ENCODE measurements around a stretch of chr3.

DNA sequence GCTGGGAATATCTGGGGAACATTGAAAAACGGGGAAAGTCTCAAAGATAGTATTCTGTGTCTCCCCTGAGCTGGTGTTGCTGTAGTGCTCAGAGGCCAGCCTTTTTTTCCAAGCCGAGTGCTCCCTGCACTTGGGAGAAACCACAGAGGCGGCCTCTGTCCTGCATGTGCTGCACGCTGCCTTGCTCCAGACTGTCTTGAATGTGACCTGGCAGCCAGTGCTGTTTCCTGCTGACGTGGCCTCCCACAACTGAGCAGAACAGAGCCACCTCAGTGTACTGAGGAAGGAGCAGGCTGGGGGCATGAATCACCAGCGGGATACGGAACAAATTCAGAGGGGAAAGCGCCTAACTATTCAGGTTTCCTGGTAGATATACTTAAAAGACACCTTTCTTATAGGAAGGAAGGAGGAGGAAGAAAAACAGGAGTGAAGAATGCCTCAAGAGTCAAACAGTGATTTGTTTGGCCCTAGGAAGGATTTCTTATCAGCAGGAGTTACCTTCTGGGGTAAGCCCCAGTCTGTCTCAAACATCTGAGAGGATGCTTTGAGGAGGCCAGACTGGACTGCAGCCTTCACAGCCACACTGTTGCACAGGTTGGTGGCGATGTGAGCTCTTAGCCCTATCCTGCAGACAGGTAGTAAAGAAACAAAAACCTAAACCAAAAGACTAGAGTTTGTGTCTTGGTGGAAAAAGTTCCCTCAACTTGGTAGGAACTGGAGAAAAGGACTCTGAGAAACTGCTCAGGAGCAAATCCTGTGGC is 114.0 kb downstream of the FNDC3B start:
- PRO-cap = bidirectional peak, plus-strand start at position 272 of the sequence, minus-strand start at position 193 of the sequence

- PRO-cap = no peak
These were observed 116.9 kb downstream of the FNDC3B start for GRCh38 chr3:172156067-172156978.

DNA sequence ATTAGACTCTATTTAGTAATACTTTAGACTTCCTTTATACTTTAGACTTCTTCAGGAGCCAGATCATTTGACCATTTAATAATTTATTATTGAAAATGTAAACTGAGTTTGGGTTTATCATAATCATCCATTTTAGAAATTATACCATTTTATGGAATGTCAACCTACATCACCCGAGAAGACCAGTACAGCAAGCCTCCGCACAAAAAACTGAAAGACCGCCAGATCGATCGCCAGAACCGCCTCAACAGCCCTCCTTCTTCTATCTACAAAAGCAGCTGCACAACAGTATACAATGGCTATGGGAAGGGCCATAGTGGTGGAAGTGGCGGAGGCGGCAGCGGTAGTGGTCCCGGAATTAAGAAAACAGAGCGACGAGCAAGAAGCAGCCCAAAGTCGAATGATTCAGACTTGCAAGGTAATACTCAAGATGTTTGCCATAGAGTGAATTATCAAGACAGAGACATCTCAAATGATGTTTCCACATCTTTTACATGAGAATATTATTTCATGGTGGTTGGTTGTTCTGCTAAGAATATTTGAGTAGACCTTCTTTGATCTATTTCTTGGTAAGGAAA is 197.0 kb downstream of the GHSR start:
- PRO-cap = no peak

GRCh38 chr3:172259498-172259943 is 188.7 kb downstream of the GHSR start:
- PRO-cap = no peak

DNA sequence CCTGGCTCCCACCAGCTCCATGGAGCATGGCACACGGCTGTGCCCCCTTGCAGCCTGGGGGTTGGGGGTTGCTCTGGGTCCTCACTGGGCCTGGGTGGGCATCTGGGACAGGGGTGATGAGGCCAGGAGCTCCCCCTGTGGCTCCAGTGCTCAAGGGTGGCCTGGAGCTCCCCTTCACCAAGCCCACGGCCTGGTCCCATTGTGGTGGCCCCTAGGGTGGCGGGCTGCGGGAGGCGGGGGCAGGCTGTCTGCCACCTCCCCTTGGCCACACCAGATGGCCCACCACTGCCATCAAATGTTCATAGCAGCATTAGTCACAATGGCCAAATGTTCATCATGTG is 36.7 kb downstream of the GHSR start:
- PRO-cap = unidirectional peak, minus-strand start at position 237 of the sequence

GRCh38 chr3:172680393-172680924 is 30.4 kb downstream of the NCEH1 start:
- PRO-cap = no peak

GRCh38 chr3:172694409-172695030 is 16.3 kb downstream of the NCEH1 start:
- PRO-cap = no peak

DNA sequence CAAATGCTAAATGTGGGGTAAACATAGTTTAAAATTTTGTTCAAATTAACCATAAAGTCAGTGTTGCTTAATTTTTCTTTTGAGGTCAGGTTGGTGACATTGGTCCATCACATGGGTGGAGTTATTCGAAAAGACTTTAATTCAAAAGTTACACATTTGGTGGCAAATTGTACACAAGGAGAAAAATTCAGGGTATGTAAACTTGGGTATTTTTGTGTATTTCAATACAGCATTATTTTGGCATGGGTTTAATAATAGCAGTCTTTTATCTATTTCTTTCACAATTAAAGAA is 9.5 kb downstream of the ECT2 start:
- PRO-cap = no peak

- PRO-cap = no peak
These were observed 188.2 kb downstream of the ECT2 start for GRCh38 chr3:172938629-172939215.

DNA sequence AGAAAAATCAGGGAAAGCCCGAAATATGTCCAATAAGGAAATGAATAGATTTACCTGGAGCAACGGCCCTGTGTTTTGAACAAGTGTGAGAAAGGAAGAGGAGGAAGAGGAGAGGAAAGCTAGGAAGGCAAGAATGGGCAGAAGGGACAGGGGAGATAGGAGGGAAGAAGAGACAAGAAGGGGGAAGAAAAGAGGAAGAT is 708.2 kb downstream of the TBL1XR1 start:
- PRO-cap = no peak

GRCh38 chr3:176807869-176808566 is 389.3 kb downstream of the TBL1XR1 start:
- PRO-cap = no peak

DNA sequence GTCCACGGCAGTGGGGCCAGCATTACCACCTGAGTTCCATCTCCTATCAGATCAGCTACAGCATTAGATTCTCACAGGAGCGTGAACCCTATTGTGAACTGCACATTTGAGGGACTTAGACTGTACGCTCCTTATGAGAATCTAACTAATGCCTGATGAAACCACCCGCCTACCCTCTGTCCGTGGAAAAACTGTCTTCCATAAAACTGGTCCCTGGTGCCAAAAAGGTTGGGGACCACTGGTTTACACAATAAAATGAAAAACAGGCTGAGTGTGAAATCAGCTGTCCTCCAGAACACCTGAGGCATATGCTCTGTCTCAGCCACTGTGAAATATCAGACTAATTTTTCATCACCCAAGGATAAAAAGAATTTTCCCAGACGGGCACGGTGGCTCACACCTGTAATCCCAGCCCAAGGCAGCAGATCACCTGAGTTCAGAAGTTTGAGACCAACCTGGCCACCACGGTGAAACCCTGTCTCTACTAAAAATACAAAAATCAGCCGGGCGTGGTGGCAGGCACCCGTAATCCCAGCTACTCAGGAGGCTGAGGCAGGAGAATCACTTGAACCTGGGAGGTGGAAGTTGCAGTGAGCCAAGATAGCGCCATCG is 45.8 kb downstream of the TBL1XR1 start:
- PRO-cap = no peak

DNA sequence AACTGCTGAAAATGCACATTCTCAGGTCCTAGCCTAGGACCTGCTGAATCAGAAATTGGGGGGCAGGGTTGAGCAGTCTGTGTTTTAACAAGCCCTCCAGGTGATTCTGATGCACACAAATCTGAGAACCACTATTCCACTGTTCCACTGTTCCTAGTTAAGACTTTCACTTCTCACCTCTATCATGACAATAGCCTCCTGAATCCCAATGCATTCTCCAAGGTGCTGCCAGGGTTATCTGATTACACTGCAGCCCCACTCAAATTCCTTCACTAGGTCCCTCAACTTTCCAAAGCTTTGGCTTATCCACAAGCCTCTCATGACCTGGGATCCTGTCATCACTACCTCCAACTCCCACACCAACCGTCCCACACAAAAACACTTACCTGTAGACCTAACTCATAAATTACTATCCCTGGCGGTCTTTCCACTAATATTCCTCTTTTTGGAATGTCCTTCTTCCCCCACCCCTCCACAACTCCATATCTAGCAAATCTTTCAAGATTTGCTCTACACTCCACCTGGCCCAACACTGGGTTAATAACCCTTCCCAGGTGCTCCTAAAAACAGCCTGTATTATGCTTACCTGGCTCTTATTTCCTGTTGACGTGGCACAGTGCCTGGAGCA is 27.2 kb downstream of the TBL1XR1 start:
- PRO-cap = no peak

GRCh38 chr3:177193772-177194770 is 3.2 kb downstream of the TBL1XR1 start:
- PRO-cap = no peak

DNA sequence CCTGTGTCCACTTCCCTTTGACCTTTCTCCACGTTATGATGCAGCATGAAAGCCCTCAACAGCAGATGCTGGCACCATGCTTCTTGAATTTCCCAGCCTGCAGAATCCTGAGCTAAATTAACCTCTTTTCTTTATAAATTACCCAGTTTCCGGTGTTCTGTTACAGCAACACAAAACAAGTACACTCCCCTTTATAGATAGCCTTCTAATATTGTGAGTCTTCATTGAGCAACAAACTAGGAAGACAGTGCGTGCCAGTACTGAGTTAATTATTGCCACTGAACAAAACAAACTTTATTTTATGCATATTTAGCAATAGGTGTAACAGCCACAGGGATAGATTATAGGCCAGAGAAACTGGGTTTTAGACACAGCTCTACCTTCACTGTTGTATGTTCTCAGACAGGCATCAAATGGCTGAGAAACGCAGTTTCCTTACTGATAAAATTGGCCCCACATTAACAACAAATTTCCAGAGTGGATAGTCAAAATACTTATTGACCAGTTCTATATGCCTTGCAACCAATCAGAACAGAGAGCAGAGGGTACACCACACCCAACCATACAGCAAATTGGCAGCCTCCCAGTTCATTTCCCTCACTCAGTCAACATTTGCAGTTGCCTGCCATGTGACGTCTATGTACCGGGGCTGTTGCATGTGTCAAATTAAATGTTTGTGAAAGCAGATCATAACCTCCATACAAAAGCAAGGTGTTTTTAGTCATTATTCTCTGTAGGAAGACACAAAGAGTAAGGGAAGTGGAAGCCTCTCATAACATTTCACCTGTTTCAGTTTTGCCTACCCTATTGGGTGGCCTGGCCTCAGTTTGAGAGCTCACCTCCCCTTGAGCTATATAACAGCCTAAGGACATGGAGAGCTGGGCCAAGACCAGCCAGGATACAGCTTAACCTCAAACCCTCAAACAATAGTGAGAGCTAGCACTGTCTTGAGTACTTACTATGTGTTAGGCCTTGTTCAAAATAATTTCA is 14.6 kb upstream of the TBL1XR1 start:
- PRO-cap = no peak

DNA sequence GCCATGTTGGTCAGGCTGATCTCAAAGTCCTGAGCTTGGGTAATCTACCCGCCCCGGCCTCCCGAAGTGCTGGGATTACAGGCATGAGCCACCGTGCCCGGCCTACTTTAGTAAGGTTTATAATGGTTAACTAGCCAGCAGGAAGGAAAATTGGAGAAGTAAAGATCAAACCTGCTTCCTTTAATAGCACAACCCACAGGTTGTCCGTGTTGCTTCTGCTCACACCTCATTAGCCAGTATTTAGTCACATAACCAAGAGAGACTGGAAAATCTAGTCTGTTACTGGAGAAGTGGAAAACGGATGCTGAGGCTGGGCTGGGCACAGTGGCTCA is 51.9 kb upstream of the TBL1XR1 start:
- PRO-cap = no peak

GRCh38 chr3:177358980-177359392 is 161.7 kb upstream of the TBL1XR1 start:
- PRO-cap = no peak

- PRO-cap = no peak
These were observed 252.1 kb upstream of the TBL1XR1 start for GRCh38 chr3:177449399-177449761.

GRCh38 chr3:177464380-177464582 is 267.0 kb upstream of the TBL1XR1 start:
- PRO-cap = no peak

DNA sequence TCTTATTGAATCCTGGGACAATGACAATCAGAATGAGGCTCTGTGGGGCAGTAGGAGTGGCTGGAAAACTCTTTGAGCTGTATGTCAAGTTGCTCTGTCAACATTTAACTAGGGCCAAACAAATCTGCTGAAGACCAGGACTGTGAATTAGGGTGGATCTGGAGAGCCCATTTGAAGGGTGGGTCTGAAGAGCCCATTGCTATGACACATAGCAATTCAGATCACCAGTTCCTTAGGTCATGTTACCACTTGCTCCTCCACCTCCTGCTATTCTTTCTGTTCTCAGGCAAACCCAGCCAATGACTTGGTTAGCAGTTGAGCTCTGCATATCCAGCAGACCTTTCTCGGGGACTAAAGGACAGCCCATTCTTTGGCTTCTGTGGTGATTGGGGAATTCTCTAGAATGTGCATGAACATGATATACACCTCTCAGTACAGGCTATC is 286.3 kb upstream of the TBL1XR1 start:
- PRO-cap = no peak